Epithelial cell of prostate (primary cell): ENCODE measurements around the genes CNOT11 and IL1R2.

DNA sequence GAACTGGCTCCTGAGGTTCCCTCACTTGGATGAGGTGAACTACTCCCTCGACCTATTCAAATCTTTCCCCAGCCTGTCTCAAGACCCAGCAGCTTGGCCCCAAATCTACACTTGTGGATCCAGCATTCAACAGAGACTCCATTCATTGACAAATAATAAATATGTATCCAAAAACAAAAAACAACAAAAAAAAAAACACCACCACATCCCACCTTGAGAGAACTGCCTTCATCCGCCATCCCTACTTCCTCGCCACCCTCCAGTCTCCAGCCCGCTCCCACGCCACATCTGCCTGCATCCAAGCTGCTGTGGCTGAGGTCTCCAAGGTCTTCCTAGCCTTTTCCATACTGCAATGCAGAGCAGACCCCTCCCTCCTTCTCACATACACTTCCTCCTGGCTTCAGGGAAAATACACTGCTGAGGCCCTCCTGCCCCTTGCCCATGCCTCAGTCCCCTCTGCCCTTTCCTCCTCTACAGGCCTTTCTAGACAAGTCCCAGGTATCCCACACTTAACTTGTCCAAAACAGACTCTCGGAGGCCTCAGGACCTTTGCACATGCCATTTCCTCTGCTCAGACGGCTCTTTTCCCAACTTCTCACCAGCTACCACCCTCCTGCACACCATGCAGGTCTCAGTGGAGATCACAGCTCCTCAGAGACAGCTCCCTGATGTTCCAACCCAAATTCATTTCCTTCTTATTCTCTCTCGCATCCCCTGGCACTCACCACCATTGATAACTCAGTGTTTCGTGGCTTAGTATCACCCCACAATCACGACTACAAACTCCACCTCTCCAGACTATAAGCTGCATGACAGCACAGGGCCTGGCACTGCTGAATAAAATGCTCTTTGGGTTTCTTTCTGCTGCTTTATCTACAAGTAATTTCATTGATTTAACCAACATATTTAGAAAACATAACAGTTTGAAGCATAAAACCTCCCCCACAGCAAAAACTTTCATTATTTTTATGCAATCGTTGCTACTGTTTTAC, 11.7 kb downstream of the TBC1D8 start:
- RRBS: no CpG with 5 or more reads among the region's 11 CpGs

DNA sequence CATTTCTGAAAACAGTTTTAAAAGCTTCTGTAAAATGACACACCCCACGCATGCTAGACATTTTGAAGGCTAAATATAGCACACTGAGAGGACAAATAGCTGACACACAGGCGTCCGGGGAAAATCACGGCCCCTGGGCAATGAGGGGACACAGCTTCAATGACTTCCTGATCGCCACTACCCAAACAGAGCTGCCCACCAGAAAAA, 10.9 kb downstream of the TBC1D8 start:
- RRBS: no CpG with 5 or more reads among the region's 5 CpGs

GRCh38 chr2:101231910-101232318, 20.8 kb upstream of the CNOT11 start:
- RRBS: no CpG with 5 or more reads among the region's 1 CpG

DNA sequence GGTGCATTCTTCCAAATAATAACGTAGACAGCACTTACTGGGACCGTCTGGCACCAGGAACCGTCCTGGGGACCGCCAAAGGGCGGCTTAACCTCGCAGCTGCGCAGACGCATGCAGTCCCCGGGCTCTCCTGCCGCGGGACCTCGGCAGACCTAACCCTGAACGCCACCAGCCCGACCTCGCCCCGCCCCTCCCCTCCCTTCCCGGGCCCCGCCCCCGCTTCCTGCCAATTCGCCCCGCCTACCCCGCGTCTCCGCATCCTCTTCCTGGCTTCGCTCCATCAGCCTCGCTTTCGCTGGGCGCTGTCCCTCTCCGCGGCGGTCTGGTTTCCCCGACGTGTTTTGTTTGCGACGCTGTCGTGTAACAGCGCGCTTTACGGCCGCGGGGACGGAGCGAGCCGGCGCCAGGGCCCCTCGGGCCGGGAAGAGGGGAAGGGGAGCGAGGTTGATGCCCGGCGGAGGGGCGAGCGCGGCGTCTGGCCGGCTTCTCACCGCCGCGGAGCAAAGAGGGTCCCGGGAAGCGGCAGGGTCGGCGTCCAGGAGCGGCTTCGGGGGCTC, at the start of gene CNOT11:
Gene CNOT11, plus strand, starts transcription at position 369 of the 557 bp plus-strand sequence.
- RRBS: 2% methylated on average over 14 of the region's 64 CpGs

DNA sequence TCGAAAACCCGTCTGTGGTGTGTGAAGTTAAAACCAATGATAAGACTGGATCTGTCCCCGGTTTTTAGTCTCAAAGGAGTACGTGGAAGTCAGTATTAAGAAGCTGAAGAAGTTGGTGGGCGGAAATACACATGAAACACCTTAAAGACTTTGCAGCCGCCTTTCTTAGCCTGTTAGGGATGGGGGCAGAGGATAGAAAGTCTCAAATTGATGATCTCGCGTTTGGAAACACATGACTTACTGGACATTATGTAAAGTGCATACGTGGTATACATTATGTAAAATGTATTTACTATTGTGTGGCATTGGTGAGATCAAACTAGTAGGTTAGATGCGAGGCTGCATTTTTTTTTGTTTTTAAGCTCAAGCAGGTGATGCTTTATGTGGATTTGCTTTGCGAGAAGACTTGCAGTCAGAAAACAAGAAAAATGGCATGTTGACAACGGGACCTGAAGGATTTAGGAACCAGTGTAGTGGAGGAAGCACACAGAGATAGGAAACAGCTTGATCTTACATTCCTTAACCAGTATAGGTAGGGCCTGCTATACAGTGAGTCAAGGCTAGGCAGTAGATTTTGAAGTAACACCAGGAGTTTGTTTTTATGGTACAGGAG, 1.2 kb downstream of the CNOT11 start:
- RRBS: no CpG with 5 or more reads among the region's 12 CpGs

GRCh38 chr2:101263679-101264199, 11.1 kb downstream of the CNOT11 start:
- RRBS: no CpG with 5 or more reads among the region's 2 CpGs

- RRBS: no CpG with 5 or more reads among the region's 14 CpGs
These were observed 13.2 kb downstream of the CNOT11 start for GRCh38 chr2:101265750-101266464.

DNA sequence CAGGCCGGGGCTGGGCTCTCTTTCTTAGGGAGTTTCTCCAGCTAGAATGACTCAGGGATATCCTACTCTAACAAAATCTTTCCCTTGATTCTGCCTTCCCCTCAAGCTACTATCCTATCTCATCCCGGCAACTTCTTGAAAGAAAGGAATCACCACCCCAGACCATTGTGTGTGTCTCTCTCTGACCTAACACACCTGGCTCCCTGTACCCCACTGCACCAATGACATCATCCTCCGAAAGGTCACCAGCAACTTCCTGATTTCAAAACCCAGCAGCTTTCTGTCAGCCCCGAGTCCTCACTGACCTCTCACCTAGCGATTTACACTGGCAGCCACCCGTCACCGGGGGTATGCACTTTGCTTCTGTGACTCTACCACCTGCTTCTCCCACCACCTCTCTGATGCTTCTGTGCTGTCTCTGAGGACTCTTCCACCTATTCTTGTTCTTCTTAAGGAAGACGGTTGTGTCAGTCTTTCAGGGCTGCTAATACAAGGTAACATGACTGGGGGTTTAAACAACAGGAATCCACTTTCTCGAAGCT, 72.0 kb upstream of the MAP4K4 start:
- RRBS: 100% methylated on average over 1 of the region's 9 CpGs

- RRBS: no CpG with 5 or more reads among the region's 9 CpGs
These were observed 35.9 kb downstream of the MAP4K4 start for GRCh38 chr2:101733034-101734084.

- RRBS: no CpG with 5 or more reads among the region's 2 CpGs
These were observed 61.7 kb downstream of the MAP4K4 start for GRCh38 chr2:101759138-101759619.

GRCh38 chr2:101766335-101766719, 68.8 kb downstream of the MAP4K4 start:
- RRBS: no CpG with 5 or more reads among the region's 2 CpGs

DNA sequence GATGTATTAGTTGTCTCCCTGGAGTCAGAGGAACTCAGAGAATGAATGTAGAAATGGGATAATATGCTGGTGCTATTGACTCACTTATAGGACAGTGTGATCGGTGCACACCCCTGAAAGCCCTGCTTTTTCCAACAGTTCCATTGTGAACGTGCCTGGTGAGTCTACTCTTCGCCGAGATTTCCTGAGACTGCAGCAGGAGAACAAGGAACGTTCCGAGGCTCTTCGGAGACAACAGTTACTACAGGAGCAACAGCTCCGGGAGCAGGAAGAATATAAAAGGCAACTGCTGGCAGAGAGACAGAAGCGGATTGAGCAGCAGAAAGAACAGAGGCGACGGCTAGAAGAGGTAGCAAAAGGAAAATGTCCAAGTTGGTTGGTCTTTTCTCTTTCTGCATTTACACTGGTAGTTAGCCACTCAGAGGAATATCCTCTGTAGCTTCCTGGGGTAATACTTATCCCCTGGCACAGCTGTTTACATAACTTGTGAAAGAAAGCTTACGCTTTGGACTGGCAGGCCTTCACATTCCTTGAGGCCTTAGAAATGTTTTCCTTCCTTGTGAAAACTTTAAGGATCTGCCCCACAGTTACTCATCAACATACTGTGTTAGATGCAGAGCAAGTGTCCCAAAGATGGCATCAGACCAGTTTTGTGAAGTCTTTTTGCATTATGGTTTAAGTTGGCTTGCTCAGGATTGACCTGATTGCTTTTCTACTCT, 146.6 kb downstream of the MAP4K4 start:
- RRBS: no CpG with 5 or more reads among the region's 12 CpGs

DNA sequence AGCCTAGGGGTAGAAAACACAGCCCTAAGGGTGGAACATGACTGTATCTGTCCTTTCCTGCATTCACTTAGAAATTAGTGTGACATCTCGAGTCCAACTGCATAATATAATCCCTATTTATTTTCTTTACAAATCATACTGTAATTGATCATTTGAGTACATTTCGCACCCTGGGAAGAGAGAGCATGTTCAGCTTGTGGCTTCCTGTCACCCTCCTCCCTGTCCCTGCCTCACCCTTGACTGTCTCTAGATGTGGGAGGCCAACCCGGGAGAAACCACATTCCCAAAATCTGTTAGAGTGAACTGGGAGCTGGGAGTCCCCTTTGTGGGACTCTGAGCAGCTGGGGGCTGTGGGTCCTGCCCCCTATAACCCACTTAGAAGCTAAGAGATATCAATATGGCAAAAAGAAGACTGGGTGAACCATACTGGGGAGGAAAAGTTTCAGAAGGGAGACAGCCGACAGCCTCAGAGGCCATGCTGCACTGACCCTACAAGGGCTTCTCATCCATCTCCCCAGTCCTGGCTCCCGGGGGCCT, 28.9 kb upstream of the IL1R2 start:
- RRBS: no CpG with 5 or more reads among the region's 5 CpGs

DNA sequence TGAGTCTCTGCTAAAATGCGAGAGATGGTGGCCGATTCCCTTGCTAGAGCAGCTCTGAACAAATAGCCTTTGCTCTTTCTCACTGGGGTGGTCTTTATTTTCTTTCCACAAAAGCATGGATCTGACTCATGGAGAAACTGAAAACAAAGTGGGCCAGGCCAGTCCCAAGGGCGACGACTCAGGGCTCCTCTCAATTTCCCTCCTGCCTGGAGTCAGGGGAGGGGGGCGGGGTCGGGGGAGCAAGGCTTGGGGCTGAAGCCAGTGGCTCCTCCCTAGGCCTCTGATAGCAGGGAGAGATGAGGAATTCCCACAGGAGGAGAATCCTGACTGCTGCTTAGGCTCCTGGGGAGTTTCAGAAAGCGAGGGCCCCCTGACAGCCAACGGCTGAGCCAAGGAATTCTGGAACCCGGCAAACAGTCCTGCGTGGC, 17.1 kb upstream of the IL1R2 start:
- RRBS: no CpG with 5 or more reads among the region's 10 CpGs

- RRBS: no CpG with 5 or more reads among the region's 6 CpGs
These were observed 8.3 kb upstream of the IL1R2 start for GRCh38 chr2:101983538-101983841.

- RRBS: no CpG with 5 or more reads among the region's 4 CpGs
These were observed 4.4 kb upstream of the IL1R2 start for GRCh38 chr2:101987406-101987691.

GRCh38 chr2:101991710-101992943, at the start of gene IL1R2:
Gene IL1R2 (plus strand): TSS chr2:101991960.
- RRBS: no CpG with 5 or more reads among the region's 15 CpGs

DNA sequence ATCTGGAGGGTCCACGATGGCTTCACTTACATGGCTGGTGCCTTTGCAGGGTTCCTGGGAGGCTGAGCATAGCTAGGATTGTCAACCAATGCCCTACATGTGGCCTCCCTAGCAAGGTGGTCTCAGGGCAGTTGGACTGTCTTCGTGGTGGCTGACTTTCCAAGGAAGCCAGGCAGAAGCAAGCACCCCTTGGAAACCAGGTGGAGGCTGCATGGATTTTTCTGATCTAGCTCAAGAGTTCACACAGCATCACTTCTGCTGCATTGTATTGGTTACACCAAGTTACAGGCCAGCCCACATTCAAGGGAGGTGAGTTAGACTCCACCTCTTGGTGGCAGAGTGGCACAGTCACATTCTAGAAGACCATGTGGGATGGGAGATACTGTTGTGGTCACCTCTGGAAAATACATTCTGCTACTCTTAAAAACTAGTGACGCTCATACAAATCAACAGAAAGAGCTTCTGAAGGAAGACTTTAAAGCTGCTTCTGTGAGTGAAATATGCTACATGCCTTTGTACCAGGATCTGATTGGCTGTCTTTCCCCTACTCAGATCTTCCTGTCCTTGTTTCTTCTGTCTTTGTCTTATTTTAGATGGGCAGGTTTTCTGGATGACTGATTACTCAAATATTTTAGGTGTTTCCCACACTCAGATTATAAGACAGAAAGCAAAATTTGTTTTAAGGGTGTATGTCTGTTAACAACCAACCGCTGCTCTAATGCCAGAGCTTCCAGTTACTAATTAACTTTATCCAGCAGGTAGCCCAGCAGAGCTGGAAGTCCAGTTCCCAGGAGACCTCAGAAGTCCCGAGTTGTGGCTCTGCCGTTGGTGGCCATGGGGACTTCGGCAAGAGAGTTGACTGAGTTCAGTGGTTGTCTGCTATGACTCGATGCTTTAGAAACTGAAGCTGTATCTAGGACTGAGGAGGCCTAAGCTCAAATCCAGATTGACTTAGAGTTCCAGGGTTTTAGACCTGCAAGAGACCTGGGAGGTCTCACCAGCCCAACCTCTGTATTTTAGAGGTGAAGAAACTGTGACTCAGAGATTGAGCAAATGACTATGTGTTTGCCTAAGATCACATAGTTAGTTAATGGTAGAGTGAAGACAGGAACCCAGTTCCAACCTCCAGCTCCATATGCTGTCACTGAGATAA, 7.2 kb downstream of the IL1R2 start:
- RRBS: no CpG with 5 or more reads among the region's 8 CpGs

GRCh38 chr2:102513936-102514444, 41.0 kb downstream of the SLC9A4 start:
- RRBS: no CpG with 5 or more reads among the region's 5 CpGs

DNA sequence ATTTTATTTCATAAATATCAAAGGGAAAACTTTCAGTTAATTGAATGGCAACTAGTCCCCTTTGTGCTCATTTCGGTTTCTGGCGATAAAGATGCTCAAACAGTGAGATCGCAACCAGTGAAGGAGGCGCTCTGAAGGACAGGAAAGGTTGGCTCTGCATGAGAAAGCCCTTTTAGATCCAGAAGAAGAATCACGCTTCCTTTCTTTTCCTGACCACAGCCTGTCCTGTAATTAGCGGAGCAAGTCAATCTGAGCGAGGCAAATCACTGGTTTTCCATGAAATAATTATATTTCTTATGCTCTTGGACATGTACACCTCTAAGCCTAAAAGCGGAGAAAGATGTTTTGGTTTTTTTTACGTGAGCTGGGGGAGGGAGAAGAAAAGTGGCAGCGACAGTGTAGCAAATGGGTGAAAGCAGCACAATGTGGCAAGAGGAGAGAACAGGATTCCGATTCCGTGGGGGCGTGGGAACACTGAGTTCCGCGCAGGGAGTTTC, 837 bp upstream of the SLC9A2 start:
- RRBS: no CpG with 5 or more reads among the region's 15 CpGs